SJSA1 (cell line): ENCODE measurements around a stretch of chr17.

GRCh38 chr17:83090651-83090995 is 11.2 kb downstream of the METRNL start:
- RAMPAGE, long total RNA = no peak

DNA sequence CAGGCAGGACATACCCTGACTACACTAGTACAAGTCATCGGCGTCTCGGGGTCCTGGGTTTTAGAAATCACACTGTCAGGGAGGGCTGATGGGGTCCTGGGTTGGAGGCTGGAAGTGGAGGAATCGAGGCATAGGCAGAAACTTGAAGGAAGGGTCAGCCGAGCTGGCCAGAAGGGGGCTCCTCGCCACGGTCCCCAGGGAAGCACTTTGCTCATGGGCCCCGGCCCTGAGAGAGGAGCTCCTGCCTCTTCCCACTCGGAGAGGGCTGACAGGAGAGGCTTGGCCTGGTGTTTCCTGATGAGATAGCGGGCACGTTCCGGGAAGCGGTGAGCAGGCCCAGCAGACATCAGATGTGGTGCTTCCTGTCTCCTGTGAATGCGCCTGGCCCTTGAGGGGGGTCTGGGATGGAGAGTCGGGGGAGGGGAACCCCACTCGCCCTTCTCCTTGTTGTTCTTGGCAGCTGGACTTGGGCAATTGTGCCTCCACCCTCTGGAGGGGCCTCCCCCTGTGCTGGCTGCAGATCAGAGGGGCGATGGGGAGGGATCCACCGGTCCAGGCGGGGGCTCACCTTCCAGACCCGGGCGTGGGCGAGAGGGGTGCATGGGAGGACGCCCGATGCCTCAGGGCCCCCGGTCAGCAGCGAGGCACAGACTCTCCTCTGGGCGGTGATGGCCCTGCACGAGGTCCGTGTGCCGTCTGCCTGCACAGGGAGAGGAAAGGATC is 25.2 kb downstream of the METRNL start:
- RAMPAGE, long total RNA = no peak

DNA sequence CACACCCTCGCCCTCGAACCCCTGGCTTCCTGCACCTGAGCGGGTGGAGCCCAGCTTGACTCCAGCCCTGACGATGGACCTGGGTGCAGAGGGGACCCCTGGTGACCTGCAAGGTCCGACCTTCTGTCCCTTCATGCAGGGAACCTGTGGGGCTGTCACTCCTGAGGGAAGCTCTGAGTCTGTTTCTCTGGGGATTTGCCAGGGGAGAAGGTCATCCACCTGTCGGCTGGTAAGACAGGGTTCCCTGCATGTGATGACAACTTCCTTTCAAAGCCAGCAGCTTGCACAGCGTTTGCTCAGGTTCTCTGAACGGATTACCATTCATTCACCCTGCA is 46.5 kb downstream of the METRNL start:
- RAMPAGE, long total RNA = no peak